Epithelial cell of prostate (primary cell): ENCODE measurements around a stretch of chr2.

- RRBS, result 2% methylated on average over 19 of the region's 106 CpGs
Observed at GRCh38 chr2:14634084-14635179, 1.9 kb downstream of the LRATD1 start.

DNA sequence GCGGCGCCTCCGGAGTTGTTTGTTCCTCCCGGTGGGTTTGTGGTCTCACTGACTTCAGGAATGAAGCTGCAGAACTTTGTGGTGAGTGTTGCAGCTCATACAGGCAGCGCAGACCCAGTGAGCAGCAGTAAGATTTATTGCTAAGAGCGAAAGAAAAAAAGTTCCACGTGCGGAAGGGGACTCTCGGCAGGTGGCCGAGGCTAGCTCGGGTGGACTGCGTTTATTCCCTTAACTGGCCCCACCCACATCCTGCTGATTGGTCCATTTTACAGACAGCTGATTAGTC lies 240.3 kb downstream of the LRATD1 start:
- RRBS, result no CpG with 5 or more reads among the region's 12 CpGs

- RRBS, result 97% methylated on average over 3 of the region's 13 CpGs
Observed at GRCh38 chr2:15769705-15770193, 170.6 kb upstream of the MYCN start.

DNA sequence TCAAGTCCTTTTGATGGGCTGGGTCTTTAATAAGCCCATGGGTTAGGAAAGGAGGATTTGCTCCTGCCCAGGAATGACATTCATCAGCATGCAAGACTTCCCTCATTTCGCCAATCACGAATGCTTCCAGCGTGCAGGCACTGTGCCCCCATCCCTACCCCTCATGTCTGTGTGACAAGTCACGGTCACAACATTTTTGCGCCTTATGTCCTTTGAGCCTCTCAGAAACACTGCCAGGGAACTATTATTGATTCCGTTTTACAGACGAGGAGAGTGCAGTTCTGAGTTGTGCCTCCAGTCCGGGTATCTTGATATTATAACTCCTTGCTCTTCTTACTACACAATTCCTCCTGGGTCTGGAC lies 101.9 kb upstream of the MYCN start:
- RRBS, result no CpG with 5 or more reads among the region's 8 CpGs

DNA sequence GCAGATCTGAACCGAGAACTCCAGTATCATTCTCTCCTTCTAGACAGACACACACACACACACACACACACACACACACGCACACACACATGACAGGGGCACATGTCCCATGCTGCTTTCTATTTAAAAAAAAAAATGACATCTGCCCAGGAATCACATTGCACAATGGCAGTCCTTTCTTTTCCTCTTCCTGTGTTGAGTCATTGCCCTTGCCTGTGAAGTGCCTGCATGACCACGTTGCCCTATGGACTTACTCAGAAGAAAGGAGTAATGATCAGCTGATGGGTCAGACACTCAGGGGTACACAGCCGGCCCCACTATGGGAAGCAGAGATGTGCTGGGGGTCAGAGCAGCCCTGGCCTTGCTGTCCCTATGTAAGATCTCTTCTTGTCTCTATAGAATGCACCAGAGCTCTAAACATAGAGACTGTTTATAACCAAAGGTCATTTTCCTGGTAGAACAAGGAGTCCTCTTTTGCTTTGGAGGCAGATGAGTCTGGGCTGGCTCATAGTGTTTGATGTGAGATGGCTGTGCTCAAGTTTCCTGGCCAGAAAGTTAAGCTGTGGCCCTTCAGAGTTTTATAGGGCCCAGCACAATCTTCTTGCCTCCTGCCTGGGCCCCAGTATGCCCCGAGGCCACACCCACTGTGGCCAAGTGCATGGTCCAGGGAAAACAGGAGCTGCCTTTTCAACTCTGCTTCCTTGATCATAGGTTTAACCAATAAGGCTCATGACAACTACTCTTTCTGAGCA lies 66.0 kb downstream of the MYCN start:
- RRBS, result no CpG with 5 or more reads among the region's 5 CpGs

GRCh38 chr2:16507886-16508429 lies 157.7 kb downstream of the CYRIA start:
- RRBS, result 1% methylated on average over 10 of the region's 43 CpGs

GRCh38 chr2:16650965-16651378 lies 14.7 kb downstream of the CYRIA start:
- RRBS, result no CpG with 5 or more reads among the region's 9 CpGs

DNA sequence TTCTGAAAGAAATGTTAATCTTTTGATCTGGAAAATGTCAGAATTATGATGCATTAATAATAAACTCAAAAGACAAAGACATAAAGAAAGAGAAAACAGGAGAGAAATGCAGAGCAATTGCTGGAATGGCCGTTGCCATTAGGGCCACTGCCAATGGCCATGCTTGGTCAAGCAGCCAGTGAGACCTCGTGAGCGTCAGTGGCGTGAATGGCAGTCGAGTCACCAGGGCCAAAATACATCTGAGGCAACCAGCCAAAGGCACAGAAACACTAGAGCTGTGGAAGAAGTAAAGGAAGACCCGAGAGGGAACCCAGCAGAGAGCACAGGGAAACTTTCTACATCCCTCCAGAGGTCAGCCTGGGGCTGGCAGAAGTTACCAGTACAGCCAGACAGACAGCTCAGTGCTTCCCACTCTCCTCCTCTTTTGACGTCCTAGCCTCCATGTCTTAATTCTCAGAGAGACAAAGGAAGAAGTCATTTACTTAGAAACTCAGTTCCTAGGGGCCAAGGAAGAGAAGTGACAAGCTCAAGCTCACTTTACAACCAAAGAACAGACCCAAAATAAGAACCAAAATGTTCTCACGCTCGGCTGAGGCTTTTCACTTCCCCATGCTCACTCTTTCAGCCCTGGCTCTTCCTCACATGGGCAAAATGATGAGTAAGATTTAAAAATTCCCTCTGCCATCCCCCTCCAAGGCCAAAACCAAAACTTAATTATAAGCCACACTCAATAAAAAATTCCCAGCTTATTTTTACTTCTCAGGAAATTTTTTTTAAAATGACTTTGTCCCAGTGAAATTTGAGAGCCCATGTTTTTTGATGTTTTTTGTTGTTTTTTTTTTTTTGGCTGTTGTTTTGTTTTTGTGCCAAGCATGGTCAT lies 8.7 kb downstream of the CYRIA start:
- RRBS, result no CpG with 5 or more reads among the region's 9 CpGs

GRCh38 chr2:16664004-16665156 lies 1.3 kb downstream of the CYRIA start:
- RRBS, result no CpG with 5 or more reads among the region's 13 CpGs

GRCh38 chr2:16712904-16713440 lies 47.3 kb upstream of the CYRIA start:
- RRBS, result 44% methylated on average over 2 of the region's 6 CpGs

DNA sequence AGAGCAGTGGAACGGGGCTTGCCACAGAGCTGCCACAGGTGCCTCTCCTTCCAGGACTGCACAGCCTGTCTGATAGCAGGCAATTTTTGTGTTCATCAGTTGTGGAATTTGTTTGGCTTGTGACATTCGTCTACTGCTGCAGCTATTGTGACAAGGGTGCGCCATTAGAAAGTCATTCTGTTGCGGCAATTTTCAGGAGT lies 109.6 kb upstream of the CYRIA start:
- RRBS, result no CpG with 5 or more reads among the region's 4 CpGs

DNA sequence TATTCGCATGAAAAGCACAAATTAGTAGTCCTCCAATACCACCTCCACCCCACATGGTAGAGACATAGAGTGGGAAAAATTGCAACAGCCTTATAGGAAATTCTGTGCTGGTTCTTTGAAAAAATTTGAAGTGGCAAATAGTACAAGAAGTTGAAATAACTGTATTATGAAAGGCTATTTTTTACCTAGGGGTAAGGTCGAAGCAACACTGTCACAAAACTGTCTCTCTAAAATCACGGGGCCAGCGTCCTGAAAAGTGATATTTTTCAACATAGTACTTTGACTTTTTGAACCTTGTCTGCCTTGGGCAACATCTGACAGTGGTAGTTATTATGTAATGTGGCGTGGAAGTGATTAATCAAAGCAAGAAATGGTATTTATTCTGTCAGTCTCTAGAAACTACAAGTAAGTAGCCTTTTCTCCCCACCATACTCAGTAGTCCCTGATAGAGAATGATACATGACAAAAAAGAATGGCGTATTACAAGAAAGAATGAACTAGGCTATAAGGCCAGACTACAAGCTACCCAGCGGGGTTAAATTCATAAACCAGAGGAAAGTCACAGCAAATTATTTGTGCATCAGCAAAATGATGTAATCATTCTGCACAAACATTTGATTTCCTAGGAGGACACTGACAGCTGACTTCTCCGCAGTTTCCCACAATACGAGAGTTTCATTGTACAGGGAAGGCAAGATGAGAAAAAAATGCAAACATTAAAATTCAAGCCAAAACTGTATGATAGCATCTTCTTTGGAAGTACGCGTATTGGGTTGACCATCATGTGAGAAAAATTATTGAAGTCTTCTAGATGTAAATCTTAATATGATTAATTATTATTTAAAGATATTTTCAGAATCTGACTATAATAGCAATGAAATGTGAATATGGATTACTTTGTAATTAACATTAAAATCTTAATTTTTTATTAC lies 9.9 kb downstream of the GEN1 start:
- RRBS, result no CpG with 5 or more reads among the region's 11 CpGs

DNA sequence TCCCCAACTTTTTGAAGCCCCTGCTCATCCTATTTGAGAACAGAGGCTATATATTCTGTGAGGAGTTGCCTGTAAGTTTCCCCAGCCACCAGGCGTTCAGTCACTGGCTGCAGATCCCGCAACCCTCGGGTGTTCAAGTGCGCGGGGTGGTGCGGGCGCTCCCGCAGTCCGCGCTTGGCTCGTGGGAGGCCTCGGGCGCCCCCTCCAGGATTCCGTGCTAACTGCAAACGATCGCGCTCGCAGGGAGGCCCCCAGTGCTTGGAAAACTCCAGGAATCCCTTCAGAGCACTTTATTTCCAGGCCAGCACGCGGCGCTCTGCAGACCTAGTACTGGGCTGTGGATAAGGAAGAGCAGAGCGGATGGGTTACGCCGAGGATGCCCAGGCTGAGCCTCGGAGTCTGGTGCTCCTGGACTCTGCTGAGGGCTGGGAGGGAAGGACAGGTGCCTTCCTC lies 14.3 kb downstream of the MSGN1 start:
- RRBS, result no CpG with 5 or more reads among the region's 25 CpGs

- RRBS, result 2% methylated on average over 20 of the region's 55 CpGs
Observed at GRCh38 chr2:17877697-17878439, 599 bp upstream of the KCNS3 start.

DNA sequence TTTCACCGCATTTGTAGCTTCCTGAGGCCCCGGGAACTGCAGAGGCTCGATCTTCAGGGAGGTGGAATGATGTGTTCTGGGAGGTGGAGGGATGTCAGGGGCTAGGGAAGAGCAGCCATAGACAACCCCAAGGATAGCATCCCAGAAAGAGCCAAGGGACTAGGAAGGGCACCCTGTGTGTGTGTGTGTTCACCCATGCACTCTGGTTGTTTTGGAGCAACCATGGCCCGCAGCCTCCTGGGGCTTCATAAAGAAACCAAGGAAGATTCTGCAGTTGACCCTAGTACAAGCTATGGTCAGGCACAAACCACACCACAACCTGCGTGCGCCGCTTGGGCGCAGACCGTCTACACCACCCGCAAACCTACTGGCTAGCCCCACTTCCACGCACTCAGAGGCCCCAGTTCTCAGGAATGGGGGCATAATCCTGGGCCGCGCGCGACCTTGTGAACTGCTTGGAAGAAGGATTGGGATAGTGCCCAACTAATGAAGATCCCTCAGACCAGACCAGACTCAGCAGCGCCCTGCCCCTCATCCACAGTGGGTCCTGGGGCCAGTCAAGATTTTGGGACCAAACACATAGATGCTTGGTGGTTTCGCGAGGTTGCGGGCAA lies 8.7 kb downstream of the OSR1 start:
- RRBS, result no CpG with 5 or more reads among the region's 19 CpGs

- RRBS, result no CpG with 5 or more reads among the region's 14 CpGs
Observed at GRCh38 chr2:19362077-19362650, 3.7 kb upstream of the OSR1 start.

DNA sequence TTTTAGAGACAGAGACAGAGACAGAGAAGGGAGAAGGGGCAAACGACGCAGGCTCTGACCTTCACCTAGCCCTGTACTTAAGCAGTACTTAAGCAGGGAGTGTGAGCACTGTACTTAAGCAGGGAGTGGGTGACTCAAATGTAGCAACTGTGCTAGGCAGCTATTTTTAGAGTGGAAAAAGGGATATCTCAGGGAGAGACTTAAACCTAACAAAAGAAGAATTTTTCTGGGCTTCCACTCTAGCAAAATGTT lies 154.5 kb downstream of the TTC32 start:
- RRBS, result no CpG with 5 or more reads among the region's 2 CpGs

GRCh38 chr2:19962687-19963490 lies 27.0 kb downstream of the WDR35 start:
- RRBS, result no CpG with 5 or more reads among the region's 5 CpGs

DNA sequence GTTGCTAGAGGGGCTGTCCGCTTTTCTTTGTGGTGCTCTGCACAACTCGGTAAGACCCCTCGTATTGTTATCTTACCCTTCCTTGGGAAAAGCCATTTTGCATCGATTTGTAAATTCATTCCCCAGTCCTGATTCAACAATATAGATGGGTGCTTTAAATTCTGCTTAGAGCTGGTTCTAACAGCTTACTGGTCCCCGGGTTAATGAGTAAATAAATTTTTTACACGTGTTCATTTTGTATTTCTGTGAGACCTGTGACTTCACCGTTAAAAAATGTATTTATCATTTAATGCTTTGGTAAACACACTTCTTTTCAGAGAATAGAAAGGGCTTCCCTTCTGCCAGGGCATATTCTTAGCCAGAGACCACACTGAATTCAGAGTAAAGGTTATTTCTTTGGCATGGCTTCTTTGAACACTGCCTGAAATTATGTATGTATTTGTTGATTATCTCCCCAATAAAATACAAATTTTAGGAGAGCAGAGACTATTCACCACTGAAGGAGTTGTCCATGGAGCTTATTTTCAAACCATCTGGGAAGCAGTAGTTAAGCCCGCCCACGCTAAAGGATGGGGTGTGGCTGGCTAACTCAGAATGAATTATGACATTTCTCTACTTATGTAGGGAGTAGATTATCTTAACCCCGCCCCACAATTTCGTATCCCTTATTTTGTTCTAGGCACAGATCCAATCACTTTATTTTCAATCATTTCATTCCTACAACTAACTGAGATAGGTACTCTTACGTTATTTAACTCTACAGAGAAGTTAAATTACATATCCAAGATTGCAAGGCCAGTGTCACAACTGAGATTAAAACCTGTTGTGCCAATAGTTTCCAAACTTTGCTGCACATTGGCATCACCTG lies 1.3 kb upstream of the LAPTM4A start:
- RRBS, result no CpG with 5 or more reads among the region's 12 CpGs

DNA sequence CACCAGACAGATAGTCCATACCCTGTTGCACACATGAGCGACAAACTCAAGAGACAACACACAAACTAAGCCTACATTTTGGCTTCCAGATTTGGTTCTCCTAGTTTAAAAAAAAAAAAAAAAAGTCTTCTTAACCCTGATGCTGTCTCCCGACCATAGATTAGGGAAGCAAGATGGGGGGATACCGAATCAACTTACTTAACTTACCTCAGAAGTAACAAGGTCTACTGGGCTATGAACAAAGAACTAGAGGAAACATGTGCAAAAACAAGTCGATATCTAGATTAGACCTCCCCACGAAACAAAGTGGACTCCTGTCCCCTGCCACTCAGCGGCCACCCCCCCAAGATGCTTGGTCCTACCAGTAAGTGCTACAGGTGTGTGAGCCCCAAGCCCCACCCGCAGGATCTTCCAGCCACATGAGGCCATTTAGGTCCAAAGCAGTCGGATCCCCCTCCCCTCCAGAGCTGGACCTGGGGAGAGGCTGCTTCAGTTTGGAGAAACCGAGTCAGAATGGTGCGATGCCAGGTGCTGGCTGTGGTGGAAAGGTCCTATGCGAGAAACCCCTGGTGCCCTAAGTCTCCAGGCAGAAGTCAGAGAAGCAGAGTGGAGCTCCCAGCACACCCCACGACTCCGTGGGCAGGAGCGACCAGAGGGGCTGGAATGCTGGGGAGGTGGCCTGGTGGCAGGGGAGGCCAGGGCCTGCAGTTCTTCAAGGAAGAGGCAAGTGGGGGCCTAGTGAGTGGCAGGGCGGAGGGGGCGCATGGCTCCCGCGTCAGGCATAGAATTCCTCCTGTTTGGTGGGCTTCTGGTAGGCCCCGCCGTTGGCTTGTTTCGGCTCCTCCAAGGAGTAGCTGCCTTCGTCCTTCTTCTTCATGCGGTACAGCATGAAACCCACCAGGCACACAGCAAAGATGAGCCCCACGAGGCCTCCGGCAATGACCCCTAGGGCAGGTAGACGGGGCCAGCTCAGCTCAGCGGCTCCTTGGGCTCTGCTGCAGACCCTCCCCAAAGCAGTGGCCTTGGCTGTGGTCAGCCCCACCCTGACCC lies 22.6 kb downstream of the SDC1 start:
- RRBS, result no CpG with 5 or more reads among the region's 27 CpGs